Subcutaneous adipose tissue (tissue), 3 donors: ENCODE measurements around the gene TMEM200C.

DNA sequence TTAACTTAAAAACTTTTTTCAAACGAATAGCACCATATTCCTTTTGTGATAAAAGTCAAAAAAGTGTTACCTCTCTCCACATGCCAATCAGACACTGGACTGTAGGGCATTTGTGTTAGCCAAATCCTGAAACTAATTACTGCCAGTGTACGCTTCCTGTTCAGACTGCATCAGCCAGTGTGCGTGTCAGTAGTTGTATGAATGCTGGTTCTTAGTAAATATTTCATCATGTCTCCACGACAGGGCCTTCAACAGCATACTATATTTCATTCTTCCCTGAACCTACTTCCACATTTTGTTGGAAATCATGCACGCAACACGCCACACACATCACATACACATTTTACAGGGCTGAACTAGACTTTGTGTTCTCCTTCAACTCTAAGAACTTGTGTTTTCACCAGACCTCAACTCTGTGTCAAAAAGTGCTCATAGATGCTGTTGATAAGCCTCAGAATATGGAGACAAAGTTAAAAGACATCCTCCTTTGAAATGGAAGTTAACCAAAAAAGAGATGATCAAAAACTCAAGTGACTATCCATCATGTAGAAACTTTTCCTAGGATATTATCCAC is 77.5 kb downstream of the EPB41L3 start:
- PRO-cap: no peak
- RAMPAGE, long total RNA, 3 experiments: no peak in any of the 3 experiments

- PRO-cap: no peak
- RAMPAGE, long total RNA, 3 experiments: no peak in any of the 3 experiments
Measured at GRCh38 chr18:5527567-5528119, 16.2 kb downstream of the EPB41L3 start.

DNA sequence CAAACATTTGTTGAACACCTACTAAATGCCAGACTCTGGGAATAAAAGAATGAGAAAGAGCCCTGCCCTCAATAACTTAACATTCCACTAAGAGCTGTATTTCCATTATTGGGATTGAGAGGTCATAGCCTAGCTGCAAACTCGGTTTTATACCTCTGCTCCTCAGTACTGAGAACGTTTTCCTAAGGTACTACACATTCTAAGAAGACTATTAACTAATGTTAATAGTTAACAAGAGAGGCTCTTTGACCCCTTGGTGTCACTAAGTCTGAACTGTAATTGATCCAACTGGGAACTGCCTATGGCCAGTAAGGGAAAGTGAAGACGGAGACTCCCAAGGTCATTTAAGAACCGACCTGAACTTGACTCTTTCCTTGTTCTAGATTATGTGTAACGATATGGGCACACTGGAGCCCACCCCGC is 83.9 kb upstream of the EPB41L3 start:
- PRO-cap: no peak
- RAMPAGE, long total RNA, 3 experiments: no peak in any of the 3 experiments

DNA sequence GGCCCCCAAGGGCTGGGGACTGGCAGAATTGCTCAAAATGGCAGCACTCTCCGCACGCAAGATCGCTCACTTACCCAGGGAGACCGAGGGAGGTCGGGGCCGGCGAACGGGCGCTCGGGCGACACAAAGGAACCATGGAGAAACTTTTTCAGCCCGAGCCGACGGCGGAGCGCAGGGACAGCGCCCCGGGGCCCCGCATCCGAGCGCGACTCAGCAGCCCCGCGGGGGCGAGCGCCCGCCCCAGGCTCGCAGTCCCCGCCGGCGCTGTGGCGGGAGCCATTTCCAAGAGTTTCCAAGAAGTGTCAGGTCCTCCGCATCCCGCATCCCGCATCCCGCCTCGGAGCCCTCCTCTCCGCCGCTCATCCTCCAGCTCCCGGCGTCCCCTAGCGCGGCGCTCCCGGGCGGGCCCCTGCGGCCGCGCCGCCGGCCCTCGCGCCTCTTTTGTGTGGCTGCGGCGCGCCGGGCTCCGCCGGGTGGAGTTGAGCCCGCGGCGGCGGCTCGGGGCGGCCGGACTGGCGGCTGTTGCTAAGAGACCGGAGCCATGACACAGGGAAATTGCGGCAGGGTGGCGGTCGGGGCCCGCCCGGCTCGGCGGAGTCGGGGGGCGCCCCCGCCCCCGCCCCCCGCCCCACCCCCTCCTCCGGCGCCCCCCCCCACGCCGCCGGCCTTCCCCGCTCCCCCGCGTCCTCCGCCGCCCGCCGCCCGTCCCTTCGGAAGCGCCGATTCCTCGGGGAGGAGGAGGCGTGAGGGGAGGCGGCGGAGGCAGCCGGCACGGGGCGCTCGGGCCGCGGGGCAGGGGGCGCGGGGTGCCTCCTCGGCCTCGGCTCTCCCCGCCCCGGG is at the start of gene TMEM200C:
Gene TMEM200C, minus strand, starts transcription at position 567 of the 840 bp plus-strand sequence.
- PRO-cap: no peak
- RAMPAGE, long total RNA, 3 experiments: no peak in any of the 3 experiments

DNA sequence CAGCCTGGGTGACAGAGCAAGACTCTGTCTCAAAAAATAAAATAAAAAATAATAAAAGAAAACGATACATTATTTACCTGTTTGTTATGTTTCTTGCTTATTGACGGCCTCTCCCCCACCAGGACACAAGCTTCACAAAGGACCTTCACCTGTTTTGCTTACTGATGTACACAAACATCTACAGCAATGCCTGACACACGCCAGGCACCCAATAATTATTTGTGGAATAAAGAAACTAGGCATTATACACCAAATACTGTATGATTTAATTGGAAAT is 20.3 kb downstream of the L3MBTL4 start:
- PRO-cap: no peak
- RAMPAGE, long total RNA, 3 experiments: no peak in any of the 3 experiments

GRCh38 chr18:6624689-6624996 is 104.9 kb upstream of the ARHGAP28 start:
- PRO-cap: no peak
- RAMPAGE, long total RNA, 3 experiments: no peak in any of the 3 experiments

DNA sequence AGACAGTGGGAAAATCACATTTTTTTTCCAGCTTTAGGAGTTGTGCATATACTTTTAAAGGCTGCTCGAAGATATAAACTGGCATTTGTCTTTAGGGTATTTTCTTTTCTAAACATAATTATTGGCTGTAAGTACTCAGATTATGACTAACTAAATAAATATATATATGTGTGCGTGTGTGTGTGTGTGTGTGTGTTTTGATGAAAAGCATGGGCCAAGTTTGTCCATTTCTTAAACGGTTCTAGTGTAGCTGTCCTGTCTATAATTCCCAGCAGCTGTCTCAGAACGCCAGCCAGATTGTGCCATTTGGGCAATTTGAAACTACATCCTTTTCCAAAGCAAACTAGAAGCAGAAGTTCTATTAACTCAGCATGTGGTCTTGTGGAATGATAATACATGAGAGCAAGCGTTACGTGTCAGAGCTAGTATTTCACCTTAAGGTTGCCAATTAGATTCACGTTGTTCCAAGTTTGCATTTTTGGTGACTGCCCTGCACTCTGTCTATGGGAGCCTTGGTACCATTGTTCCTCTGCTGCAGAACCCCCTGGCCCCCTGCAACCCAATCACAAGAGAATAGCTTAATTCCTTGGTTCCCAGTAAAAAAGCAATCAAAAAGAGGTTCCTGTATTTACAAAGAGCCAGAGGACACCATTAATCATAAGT is 1.7 kb downstream of the ARHGAP28 start:
- PRO-cap: no peak
- RAMPAGE, long total RNA, 3 experiments: no peak in any of the 3 experiments

- PRO-cap: no peak
- RAMPAGE, long total RNA, 3 experiments: no peak in any of the 3 experiments
Measured at GRCh38 chr18:7370366-7371273, 139.7 kb downstream of the LRRC30 start.

GRCh38 chr18:7565943-7566396 is 1.1 kb upstream of the PTPRM start:
- PRO-cap: no peak
- RAMPAGE, long total RNA, 3 experiments: no peak in any of the 3 experiments

DNA sequence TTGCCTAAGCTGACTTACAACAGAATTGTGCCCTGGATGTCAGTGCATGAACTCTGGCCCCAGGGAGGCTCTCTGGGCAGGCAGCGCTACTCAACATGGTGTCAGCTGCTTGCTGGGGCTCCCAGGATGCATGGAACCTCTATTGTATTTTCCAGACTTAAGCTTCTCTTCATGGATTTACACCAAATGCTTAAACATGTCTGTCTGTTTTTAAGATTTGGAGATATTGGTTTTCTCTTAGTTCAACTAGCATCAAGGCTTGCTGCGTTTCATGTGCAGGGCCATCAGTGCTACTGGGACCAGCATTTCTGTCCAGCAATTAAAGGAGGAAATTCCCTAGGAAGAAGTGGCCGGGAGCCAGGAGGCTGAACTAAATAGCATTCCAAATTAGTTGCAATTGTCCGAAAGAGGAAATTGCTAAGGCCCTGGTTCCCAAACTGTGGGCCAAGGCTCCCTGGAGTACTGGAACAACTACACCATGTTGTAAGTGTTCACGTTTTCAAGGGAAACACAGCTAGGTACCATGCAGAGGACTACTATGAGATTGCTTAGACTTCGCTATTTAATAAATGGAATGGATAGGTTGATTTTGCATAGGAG is 257.8 kb downstream of the PTPRM start:
- PRO-cap: no peak
- RAMPAGE, long total RNA, 3 experiments: start-site peak on the plus strand in 1 of 3 experiments, centred at position 290 of the sequence, 12 reads per replicate

DNA sequence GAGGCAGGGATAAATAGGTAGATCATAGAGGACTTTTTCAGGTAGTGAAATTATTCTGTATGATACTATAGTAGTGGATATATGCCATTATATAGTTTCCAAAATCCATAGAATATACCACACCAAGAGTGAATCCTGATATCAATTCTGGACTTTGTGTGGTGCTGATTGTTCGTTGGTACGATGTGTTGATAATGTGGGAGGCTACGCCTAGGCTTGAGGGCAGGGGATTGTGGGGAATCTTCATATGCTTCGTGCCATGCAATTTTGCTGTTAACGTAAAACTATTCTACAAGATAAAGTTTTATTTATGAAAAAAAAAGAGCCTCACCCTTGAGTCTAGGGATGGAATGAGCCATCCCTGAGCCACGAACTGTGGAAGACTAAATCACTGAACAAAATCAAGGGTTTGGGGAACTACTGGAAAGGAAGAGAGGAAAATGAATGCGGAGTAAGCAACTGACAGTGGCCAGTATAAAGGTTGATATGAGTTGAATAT is 409.2 kb downstream of the PTPRM start:
- PRO-cap: no peak
- RAMPAGE, long total RNA, 3 experiments: no peak in any of the 3 experiments

DNA sequence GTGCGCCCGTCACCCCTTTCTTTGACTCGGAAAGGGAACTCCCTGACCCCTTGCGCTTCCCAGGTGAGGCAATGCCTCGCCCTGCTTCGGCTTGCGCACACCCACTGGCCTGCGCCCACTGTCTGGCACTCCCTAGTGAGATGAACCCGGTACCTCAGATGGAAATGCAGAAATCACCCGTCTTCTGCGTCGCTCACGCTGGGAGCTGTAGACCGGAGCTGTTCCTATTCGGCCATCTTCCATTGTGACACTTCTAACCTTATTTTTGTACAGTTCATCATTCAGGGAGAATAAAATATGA is 496.1 kb downstream of the PTPRM start:
- PRO-cap: no peak
- RAMPAGE, long total RNA, 3 experiments: no peak in any of the 3 experiments

- PRO-cap: no peak
- RAMPAGE, long total RNA, 3 experiments: start-site peak on the plus strand in 1 of 3 experiments, at chr18:8253234-8253380 at its widest, 20 to 65 reads per replicate
Measured at GRCh38 chr18:8253045-8253497, 356.2 kb upstream of the RAB12 start.

DNA sequence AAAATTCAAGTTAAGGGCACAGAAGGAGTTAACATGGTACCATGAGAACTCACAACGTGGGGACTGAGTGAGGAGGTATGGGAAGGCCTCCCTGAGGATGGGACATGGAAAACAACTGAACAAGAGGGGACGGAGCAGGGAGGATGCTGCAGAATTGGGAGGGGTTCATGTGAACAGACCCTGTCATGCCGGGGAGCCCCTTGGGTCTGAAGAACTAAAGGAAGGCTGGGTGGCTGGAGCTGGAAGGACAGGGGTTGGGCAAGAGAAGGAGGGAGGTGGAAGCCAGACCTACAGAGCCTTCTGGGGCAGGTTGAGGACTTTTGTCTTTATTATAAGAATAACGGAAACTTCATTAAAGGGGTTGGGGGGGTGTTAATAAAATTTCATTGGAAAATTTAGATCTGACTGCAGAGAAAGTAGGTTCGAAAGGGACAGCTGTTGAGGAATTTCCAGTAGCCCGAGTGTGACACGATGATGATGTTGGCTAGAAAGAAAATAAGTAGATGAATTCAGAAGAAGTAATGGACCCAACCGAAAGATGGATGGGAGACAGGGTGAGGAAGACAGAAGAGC is 307.0 kb upstream of the RAB12 start:
- PRO-cap: no peak
- RAMPAGE, long total RNA, 3 experiments: no peak in any of the 3 experiments

DNA sequence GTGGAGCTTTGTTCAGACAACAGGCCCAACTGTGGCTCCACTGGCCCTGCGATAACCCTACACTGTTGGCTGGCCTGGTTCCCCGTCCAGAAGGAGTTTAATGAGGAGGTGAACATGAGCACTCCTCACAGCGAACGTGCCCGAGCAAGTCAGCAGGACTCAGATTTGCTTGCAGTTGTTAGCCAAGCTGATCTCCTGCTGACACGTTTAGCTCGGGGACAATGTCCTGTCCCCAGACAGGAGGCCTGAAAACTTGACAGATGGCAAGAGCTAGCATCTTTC is 20.1 kb upstream of the MTCL1 start:
- PRO-cap: no peak
- RAMPAGE, long total RNA, 3 experiments: no peak in any of the 3 experiments

DNA sequence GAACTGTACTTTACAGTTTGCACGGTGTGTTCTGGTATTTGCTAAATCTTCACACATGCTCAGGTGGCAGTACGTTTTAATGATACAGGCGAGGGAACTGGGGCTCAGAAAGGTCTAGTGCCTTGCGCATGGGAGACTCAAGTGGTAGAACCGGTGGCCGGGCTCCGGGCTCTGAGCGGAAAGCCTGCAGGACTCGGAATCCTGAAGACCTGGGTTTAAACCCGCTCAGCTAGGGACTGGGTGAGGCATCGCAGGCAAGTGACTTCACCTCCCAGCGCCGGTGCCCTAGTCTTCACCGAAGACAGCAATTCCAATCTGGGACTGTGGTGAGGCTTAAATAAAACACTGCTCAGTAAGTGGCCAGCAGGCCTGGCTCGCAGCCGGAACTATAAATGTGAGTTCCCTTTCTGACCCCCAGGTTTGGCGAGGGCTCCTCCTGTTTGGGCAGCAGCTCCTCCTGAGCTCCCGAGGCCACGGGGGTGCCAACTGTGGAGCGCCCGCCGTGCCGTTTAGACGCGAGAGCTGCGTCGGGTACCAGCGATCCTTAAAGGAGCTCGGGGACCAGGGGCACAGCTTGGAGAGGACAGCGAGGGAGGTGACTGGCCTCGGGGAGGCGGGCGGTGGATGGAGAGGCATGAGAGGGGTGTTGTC is 973 bp upstream of the MTCL1 start:
- PRO-cap: bidirectional peak, plus-strand start at position 420 of the sequence, minus-strand start at position 323 of the sequence; bidirectional peak, plus-strand start at position 572 of the sequence, minus-strand start at position 546 of the sequence
- RAMPAGE, long total RNA, 3 experiments: no peak in any of the 3 experiments

GRCh38 chr18:8706774-8707755 is 1.7 kb downstream of the MTCL1 start:
- PRO-cap: no peak
- RAMPAGE, long total RNA, 3 experiments: no peak in any of the 3 experiments

DNA sequence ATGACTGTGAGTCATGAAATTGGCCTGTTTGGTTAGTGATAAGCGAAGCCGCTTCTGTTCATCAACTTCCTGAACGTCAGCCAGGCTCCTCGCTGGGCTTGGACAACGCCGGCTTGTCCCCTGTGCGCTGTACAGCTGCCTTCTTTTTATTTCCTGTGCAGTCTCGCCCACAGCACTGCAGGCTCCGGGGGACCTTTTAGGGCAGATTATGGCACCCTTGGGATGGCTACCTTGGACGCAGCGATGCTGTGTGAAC is 25.1 kb downstream of the MTCL1 start:
- PRO-cap: no peak
- RAMPAGE, long total RNA, 3 experiments: no peak in any of the 3 experiments

DNA sequence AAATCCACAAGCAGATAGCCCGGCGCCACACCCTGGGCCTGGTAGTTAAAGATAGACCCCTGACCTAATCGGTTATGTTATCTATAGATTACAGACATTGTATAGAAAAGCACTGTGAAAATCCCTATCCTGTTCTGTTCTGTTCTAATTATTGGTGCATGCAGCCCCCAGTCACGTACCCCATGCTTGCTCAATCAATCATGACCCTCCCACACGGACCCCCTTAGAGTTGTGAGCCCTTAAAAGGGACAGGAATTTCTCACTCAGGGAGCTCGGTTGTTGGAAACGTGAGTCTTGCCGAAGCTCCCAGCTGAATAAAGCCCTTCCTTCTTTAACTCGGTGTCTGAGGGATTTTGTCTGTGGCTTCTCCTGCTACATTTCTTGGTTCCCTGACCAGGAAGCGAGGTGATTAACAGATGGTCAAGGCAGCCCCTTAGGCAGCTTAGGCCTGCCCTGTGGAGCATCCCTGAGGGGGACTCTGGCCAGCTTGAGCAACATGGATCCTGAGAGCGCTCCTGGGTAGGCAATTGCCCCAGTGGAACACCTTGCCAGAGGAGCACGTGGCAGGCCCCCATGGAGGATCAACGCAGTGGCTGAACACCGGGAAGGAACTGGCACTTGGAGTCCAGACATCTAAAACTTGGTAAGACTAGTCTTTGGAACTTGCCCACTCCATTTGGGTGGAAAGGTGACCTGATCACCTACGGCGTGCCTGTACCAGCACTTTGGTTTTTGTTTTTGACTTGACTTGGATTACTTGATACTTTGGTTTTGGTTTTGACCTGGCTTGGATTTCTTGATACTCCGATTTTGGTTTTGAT is 188.6 kb upstream of the NDUFV2 start:
- PRO-cap: no peak
- RAMPAGE, long total RNA, 3 experiments: no peak in any of the 3 experiments

GRCh38 chr18:9132714-9133889 is 3.5 kb upstream of the ANKRD12 start:
- PRO-cap: no peak
- RAMPAGE, long total RNA, 3 experiments: no peak in any of the 3 experiments